Measurements from ENCODE around the gene FRMD1.

DNA sequence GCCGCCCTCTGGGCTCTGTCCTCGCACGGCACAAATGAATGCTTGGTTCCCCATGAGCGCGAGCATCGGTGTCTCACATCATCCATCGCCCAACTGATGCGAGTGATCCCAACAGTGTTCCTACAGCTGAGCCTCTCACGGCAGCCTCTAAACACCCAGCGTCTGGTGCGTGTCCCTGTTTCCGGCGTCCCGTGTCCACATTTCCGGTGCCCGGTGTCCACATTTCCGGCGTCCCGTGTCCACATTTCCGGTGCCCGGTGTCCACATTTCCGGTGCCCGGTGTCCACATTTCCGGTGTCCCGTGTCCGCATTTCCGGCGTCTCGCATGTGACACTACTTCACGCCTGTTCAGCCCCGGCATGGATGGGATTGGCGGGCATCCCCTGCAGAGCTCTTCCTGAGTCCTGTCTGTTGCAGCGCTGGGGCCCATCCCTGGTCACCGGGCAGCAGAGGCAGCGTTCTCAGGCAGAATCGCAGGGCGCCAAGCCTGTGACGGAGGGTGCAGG, 3.3 kb downstream of the FRMD1 start:
- PRO-cap, 3 experiments: peak in 3 of 3 experiments; most common plus-strand start position 310 of the sequence (in 1); most common minus-strand start position 189 of the sequence (in 3)
- RAMPAGE, long total RNA, 2 experiments: start-site peak on the minus strand in 2 of 2 experiments, centred at positions 160 to 171 of the sequence, 57 to 258 reads per replicate
- RRBS: 32% methylated on average over 6 of the region's 38 CpGs

DNA sequence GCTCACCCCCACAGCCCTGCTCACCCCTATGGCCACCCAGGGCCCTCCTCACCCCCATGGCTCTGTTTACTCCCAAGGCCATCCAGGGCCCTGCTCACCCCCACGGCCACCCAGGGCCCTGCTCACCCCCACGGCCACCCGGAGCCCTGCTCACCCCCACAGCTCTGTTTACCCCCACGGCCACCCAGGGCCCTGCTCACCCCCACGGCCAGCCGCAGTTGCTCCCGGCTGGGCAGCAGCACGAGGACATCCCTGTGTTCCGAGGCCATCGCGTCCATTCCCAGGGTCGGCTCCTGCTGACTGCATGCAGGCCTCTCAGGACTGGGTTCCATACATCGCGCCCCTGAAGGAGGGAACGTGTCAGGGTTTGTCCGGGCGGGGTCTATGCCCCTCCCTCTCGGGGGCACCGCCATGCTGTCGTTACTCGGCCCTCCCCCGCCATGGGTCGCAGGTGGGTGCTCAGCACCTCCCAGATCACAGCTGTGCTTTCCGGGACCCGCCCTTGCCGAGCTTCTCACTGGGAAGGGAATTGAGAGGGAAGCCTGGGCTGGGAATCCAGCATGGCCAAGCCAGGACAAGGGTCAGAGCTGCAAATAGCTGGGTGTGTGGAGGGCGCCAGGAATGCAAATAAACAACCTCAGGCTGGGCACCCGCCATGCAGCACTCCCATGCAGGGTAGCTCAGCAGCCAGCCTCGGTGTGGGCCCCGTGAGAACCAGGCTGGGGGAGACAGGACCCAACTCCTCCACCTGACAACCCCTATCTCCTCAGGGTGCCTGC, at the start of gene FRMD1:
Gene FRMD1 (minus strand): TSS at position 531 of the 779 bp plus-strand sequence.
- PRO-cap, 3 experiments: no peak in any of the 3 experiments
- RAMPAGE, long total RNA, 2 experiments: no peak in any of the 2 experiments
- RRBS: 66% methylated on average over 5 of the region's 30 CpGs

- PRO-cap, 3 experiments: no peak in any of the 3 experiments
- RAMPAGE, long total RNA, 2 experiments: no peak in any of the 2 experiments
- RRBS: no CpG with 5 or more reads among the region's 7 CpGs
Measured at GRCh38 chr6:168207043-168207284, 112.6 kb downstream of the DACT2 start.

DNA sequence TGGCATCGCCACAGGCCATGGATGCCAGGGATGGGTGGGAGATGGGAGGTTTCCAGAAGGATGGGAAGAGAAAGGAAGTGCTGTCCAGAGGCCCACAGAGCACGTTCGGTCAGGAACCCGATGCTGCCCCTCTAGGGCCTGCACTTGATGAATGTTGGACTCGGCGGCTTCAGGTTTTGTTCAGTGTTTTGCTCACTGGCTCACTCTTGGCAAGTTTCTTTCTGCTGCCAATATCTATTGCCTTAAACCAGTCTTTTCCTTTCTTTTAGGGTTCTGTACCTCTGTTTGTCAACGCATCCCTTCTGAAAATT, 97.7 kb downstream of the DACT2 start:
- PRO-cap, 3 experiments: no peak in any of the 3 experiments
- RAMPAGE, long total RNA, 2 experiments: no peak in any of the 2 experiments
- RRBS: no CpG with 5 or more reads among the region's 7 CpGs

DNA sequence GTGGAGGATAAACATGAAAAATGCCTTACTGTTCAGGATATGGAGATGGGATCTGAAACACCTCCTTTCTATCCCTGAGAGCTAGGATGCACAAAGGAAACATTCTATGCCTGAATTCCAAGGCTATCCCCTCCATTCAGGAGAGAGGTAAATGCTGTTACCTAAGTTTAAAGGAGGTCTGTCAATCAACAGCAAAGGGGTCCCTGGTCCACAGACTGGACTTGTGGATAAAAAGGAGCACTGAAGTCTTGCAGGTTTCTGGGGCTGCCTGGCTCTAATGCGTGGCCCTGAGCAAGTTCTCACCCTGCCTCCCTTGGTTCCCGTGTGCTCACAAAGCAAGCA, 4.9 kb downstream of the DACT2 start:
- PRO-cap, 3 experiments: no peak in any of the 3 experiments
- RAMPAGE, long total RNA, 2 experiments: no peak in any of the 2 experiments
- RRBS: no CpG with 5 or more reads among the region's 2 CpGs

GRCh38 chr6:168318946-168319602, 503 bp downstream of the DACT2 start:
- PRO-cap, 3 experiments: no peak in any of the 3 experiments
- RAMPAGE, long total RNA, 2 experiments: no peak in any of the 2 experiments
- RRBS: no CpG with 5 or more reads among the region's 62 CpGs

- PRO-cap, 3 experiments: no peak in any of the 3 experiments
- RAMPAGE, long total RNA, 2 experiments: no peak in any of the 2 experiments
- RRBS: no CpG with 5 or more reads among the region's 15 CpGs
Measured at GRCh38 chr6:168368413-168369251, 49.1 kb upstream of the DACT2 start.

- PRO-cap, 3 experiments: no peak in any of the 3 experiments
- RAMPAGE, long total RNA, 2 experiments: start-site peak on the plus strand in 1 of 2 experiments, at chr6:168370464-168370524 at its widest, 8 reads per replicate
- RRBS: 16% methylated on average over 30 of the region's 41 CpGs
Measured at GRCh38 chr6:168370308-168370956, 50.9 kb upstream of the DACT2 start.

GRCh38 chr6:168417604-168418124, 23.3 kb upstream of the SMOC2 start:
- PRO-cap, 3 experiments: peak in 2 of 3 experiments; most common plus-strand start chr6:168417997 (in 2); most common minus-strand start chr6:168417840 (in 2)
- RAMPAGE, long total RNA, 2 experiments: no peak in any of the 2 experiments
- RRBS: no CpG with 5 or more reads among the region's 11 CpGs

DNA sequence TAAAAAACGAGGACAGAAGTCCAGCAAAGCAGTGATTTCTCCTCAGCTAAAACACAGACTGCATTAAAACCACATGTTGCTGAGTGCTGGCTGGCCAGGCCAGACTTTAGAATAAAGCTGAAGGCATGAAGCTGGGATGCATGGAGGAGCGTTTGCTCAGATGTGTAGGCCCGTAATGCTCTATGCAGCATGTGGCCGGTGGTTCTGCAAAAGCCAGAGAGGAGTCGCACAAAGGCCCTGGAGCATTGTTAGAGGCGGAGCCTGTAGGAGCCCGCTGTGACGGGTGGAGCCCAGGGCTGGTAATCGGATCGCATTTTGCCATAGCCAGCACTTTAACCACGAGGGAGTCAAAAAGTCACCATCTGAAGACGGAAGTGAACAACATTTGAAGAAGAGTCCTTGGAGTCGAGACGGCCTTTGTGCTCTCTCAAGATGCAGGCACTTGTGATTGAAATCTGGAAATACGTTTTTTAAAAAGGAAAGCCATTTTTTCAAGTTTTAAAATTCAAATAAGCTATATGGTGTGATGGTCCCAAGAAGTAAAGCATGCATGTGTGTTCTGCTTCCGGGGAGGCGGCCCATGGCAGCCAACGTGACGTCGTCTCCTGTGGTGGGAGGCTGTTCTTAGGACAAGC, 83.8 kb downstream of the SMOC2 start:
- PRO-cap, 3 experiments: peak in 1 of 3 experiments; most common plus-strand start position 388 of the sequence (in 1)
- RAMPAGE, long total RNA, 2 experiments: no peak in any of the 2 experiments
- RRBS: no CpG with 5 or more reads among the region's 20 CpGs

DNA sequence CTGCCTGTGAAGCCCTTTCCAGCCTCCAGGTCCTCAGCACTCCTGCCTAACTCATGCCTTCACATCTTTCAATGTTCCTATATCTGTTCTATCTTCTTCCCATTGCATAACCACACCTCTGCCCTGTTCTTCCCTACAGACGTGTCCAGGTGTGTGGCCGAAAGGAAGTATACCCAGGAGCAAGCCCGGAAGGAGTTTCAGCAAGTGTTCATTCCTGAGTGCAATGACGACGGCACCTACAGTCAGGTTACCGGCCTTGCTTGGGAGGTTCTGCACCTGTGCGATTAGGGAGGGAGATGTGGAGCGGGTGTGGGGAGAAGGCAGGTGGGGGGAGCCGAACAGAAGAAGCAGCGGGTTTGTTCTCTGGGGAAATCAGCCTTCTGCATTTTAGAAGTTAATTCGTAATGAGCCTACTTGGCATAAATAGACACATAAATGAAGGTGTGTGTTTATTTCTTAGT, 85.3 kb downstream of the SMOC2 start:
- PRO-cap, 3 experiments: no peak in any of the 3 experiments
- RAMPAGE, long total RNA, 2 experiments: no peak in any of the 2 experiments
- RRBS: 88% methylated on average over 4 of the region's 11 CpGs

DNA sequence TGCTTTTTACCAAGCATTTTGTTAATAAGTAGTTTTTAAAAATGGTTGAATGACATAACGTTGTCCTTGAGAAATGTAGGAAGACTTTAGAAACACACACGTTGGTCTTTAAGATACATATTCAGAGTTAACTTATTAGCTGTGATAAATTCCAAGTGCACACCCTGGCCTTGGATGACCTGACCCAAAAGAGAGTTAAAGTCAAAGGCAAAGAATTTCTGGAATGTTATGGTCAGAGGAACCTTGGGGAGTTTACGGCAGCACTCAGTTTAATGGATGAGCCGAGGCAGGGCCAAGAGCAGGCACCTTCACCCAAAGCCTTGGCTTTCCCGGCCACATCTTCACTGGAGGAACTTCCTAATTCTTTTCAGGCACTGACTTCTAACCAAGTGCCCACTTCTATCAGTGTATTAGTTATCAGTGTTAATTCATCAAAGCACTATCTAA, 200.5 kb downstream of the SMOC2 start:
- PRO-cap, 3 experiments: no peak in any of the 3 experiments
- RAMPAGE, long total RNA, 2 experiments: no peak in any of the 2 experiments
- RRBS: no CpG with 5 or more reads among the region's 5 CpGs

DNA sequence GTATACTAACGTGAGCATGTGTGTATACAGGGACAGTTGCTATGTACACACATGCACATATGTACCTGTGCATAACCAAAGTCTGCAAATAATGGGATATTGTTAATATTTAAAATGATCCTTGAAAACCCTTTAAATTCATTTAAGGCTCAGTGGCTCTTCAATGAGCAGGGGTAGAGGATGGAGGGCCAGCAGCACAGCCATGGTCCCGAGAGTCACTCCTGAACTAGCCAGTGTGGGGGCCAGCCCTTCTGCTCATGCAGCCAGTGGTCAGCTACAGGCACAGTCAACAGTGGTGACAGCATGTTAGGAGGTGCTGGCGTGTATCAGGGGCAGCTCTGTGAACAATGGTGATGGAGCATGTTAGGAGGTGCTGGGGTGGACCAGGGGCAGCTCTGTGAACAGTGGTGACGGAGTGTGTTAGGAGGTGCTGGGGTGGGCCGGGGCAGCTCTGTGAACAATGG, 378.6 kb downstream of the THBS2 start:
- PRO-cap, 3 experiments: peak in 1 of 3 experiments; most common minus-strand start position 208 of the sequence (in 1)
- RAMPAGE, long total RNA, 2 experiments: no peak in any of the 2 experiments
- RRBS: no CpG with 5 or more reads among the region's 5 CpGs

GRCh38 chr6:168905466-168906443, 347.9 kb downstream of the THBS2 start:
- PRO-cap, 3 experiments: no peak in any of the 3 experiments
- RAMPAGE, long total RNA, 2 experiments: no peak in any of the 2 experiments
- RRBS: no CpG with 5 or more reads among the region's 10 CpGs

DNA sequence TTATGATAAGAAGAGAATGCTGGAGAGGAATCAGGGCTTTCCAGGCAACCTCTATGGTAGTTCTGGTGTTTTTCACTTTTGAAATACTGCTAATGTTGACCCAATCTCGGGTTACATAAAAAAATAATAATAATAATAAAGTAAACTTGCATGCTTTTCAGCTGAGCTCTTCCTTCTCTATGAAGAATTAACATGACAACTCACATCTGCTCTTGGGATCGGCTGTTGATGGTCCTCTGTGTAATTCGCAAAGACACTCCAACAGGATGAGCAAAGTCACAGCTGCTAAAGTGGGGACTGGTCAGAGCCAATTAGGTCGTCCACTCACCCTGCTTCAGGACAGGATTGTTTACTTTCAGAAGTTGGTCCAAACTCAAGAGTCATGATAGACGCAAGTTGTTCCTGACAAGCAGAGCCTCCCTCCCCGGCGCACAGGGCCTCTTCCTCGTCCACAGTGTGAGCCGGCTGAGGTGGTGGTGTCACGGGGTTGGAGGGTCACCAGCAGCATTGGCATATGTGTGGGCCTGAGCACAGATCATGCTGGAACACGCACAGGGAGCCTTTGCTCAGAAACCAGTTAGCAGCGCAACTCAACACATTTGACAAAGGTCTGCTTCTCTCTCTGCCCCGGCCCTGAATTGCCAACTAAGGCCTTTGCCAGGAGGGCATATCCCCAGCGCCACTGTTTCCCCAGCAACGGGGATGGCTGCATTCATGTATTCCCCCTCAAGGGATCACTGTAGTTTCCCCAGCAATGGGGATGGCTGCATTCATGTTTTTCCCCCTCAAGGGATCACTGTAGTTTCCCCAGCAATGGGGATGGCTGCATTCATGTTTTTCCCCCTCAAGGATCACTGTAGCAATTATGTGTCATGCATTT, 111.9 kb downstream of the THBS2 start:
- PRO-cap, 3 experiments: no peak in any of the 3 experiments
- RAMPAGE, long total RNA, 2 experiments: no peak in any of the 2 experiments
- RRBS: no CpG with 5 or more reads among the region's 15 CpGs

- PRO-cap, 3 experiments: no peak in any of the 3 experiments
- RAMPAGE, long total RNA, 2 experiments: no peak in any of the 2 experiments
- RRBS: no CpG with 5 or more reads among the region's 28 CpGs
Measured at GRCh38 chr6:169168949-169169761, 84.5 kb downstream of the THBS2 start.

DNA sequence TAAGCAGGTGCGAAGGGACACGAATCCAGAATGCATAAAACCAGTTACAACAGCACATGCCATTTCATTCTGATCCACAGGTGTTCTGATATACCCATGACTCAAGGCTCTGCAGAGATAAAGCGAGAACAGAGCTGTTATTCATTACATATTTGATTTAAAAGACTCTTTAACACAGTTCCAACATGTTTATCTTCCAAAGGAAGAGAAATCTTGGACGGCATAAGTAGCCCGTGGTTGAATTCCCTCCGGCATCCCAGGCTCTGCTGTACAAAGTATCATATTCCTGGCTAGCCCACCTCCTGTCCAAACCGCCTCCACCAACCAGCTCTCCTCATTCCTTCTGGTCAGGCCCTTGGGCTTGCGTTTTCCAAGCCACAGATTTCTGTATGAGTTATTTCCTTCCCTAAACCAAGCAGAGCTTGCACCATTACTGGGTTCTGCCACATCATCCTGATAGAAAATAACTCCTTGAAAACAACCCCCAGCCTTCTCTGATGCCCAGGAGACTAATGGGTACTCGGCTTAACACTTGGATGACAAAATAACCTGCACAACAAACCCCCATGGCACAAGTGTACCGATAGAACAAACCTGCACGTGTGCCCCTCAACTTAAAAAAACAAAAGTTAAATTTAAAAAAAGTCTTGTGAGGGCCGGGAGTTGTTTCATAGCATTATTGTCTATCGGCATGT, 36.4 kb upstream of the THBS2 start:
- PRO-cap, 3 experiments: no peak in any of the 3 experiments
- RAMPAGE, long total RNA, 2 experiments: no peak in any of the 2 experiments
- RRBS: no CpG with 5 or more reads among the region's 13 CpGs

DNA sequence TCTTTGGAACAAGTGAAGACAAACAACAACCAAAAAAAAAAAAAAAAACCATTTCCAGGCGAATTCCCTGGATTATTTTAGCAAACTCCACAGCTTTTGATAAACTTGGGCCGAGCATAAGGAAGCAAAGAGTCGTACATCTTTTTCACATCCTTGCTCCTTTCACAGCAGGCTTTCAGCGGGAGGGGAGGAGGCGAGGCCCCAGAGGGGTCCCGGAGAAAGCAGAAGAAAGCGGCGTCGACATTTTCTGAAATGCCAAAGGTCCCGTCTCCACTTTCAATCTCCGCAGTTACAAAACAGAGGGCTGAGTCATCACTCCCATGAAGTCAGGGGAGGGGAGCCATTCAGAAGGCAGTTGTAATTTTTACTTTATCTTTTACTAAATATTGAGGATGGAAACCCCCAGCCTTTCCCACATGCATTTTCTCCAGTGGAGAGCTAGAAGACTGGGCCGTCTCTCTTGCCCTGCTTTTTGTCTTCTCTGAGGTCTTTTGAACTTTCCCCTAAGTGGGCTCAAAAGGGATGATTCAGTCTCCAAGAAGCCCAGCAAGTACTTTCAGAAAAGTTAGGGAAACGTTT, 174.2 kb upstream of the THBS2 start:
- PRO-cap, 3 experiments: peak in 1 of 3 experiments; most common plus-strand start position 321 of the sequence (in 1); most common minus-strand start position 285 of the sequence (in 1)
- RAMPAGE, long total RNA, 2 experiments: no peak in any of the 2 experiments
- RRBS: no CpG with 5 or more reads among the region's 13 CpGs

- PRO-cap, 3 experiments: no peak in any of the 3 experiments
- RAMPAGE, long total RNA, 2 experiments: no peak in any of the 2 experiments
- RRBS: no CpG with 5 or more reads among the region's 15 CpGs
Measured at GRCh38 chr6:169428396-169429045, 174.9 kb upstream of the THBS2 start.

- PRO-cap, 3 experiments: peak in 3 of 3 experiments; most common plus-strand start chr6:169577258 (in 3); most common minus-strand start chr6:169577669 (in 2)
- RAMPAGE, long total RNA, 2 experiments: start-site peak on the plus strand in 1 of 2 experiments, at chr6:169577242-169577309 at its widest, 10 reads per replicate
- RRBS: 14% methylated on average over 29 of the region's 69 CpGs
Measured at GRCh38 chr6:169576975-169577854, 124.6 kb downstream of the WDR27 start.